Epidermal melanocyte (primary cell): ENCODE results near the gene NUP133.

- RRBS = no CpG with 5 or more reads among the region's 7 CpGs
Observed at GRCh38 chr1:228304261-228304584, 96.4 kb downstream of the OBSCN start.

DNA sequence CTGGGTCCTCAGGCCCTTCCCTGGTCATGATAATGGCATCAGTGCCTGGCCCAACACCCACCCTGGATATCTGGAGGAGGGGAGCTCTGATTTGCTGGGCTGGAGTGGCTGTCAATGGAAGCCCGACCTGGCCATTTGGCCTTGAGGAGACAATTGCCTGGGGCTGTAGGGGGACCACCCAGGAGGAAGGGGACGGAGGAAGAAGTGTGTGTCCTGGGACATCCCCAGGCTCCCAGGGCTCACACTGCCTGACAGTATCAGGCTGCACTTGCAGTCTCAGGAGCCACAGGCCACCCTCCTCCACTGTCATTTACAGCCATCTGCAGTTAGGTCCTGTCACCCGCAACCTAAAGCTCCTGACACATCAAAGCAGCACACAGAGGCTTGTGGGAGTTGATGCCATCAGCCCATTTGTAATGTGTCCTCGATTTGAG is 7.9 kb upstream of the RNF187 start:
- RRBS = no CpG with 5 or more reads among the region's 4 CpGs

GRCh38 chr1:228681107-228681586 is 54.1 kb upstream of the RHOU start:
- RRBS = no CpG with 5 or more reads among the region's 10 CpGs

- RRBS = no CpG with 5 or more reads among the region's 18 CpGs
Observed at GRCh38 chr1:228743080-228743688, 7.9 kb downstream of the RHOU start.

GRCh38 chr1:228860681-228861291 is 125.5 kb downstream of the RHOU start:
- RRBS = no CpG with 5 or more reads among the region's 11 CpGs

GRCh38 chr1:228905607-228906134 is 170.4 kb downstream of the RHOU start:
- RRBS = no CpG with 5 or more reads among the region's 2 CpGs

- RRBS = no CpG with 5 or more reads among the region's 14 CpGs
Observed at GRCh38 chr1:229015645-229016138, 255.2 kb upstream of the RAB4A start.

- RRBS = no CpG with 5 or more reads among the region's 9 CpGs
Observed at GRCh38 chr1:229164777-229165334, 106.1 kb upstream of the RAB4A start.

DNA sequence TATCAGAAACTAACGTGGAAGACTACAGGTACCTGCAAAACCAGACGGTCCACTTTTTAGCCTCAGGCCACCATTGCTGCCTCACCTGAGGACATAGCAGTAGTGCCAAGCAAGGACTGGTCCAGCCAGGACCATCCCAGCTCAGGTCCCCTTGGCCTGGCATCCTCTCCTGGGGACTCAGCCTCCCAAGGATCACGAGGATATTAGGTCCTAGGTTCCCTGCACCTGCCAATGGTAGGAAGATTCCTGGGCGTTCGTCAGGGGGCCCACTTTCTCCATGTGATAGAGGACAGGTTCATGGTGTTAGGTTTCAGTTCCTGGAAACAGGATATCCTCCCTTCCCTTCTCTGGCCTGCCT is 71.6 kb upstream of the RAB4A start:
- RRBS = no CpG with 5 or more reads among the region's 5 CpGs

GRCh38 chr1:229225153-229225747 is 45.7 kb upstream of the RAB4A start:
- RRBS = no CpG with 5 or more reads among the region's 12 CpGs

DNA sequence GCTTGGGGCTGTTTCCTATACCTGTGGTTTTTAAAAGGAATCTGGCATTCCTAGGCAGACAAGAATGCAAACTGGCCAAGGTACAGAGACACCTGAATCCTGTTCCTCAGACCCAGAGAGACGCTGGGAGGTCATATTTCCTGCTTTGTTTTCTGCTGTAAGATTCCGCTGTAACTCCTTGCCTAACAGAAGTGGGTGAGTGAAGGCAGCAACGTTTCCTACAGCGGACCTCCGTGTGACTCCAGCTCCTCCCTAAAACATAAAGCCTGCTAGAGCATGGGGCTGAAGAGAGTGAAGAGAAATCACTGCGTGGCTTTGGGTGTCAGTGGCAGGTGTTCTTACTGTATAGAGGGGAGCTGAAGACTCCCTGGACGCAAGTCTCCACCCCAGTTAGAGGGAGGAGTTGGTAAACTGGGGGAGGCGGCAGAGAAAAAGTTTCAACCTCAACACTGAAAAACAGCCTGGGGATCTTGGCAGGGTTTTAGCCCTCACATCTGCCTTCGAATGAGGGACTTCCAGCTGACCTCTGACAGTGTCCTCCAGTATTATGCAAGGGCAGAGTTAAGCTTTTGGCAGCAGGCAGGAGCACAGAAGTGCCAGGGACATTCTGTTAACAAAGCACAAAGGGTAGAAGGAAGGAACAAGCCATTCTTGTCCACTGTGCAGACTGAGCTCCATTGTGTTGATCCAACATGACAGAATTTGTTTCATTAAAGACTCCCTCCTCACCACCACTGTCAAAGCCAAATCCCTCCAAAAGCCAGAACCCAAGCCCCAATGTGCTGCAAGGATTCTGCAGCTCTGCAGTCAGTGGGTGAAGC is 41.3 kb upstream of the RAB4A start:
- RRBS = no CpG with 5 or more reads among the region's 9 CpGs

DNA sequence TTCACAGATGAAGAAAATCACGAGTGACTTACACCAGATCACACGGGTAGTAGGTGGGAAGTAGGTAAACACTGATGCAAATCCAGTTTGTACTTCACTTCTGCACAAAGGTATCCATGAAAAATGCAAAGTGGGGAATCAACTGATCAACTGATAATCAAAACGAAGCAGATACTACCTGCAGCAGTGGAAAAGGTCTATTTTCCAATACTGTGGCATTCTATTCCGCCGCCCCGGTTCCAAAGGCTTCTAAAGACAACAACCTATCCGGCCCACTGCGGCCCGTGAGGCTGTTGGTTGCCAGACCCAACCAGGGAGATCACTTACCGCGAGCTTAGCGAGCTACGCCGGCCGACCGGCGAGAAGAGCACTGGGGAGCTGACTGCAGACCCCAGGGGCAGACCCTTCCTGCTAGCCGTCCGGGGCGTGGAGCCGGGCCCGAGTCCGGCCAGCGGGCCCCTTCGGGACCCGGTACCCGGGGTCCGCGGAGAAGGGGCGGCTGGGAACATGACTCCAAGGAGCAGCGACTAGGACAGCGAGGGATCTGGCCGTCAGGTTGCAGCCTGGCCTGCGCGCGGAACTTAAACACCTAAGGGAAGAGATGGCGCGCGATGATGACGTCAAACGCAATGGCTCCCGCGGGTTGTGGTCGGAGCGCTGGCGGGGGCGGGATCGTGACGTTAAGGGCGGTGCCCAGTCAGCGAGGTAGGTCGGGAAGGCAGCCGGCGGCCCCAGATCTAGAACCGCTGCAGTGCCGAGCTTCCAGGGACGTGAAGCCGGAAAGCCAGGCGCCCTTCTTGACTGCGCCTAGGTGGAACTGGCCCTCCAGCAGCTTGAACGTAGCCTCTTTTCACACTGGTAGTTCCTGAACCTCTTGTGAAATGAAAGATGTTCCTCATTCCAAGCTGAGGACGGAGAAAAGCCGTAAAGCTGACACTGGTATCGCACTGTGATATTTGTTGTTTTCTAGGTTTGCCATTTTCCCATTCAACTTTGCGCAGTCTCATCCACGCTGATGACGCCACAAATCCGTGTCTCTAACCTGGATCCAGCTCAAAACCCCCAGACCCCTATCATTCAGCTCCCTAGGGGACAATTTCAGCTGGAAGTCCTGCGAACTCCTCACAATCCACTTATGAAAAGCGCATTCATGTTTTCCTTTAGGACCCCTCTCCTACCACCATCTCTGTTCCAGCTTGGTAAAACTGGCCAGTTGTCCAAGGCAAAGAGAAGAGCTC is at the start of gene NUP133:
NUP133 (minus strand) TSS at position 601 of the 1,238 bp plus-strand sequence.
- RRBS = 6% methylated on average over 18 of the region's 70 CpGs

DNA sequence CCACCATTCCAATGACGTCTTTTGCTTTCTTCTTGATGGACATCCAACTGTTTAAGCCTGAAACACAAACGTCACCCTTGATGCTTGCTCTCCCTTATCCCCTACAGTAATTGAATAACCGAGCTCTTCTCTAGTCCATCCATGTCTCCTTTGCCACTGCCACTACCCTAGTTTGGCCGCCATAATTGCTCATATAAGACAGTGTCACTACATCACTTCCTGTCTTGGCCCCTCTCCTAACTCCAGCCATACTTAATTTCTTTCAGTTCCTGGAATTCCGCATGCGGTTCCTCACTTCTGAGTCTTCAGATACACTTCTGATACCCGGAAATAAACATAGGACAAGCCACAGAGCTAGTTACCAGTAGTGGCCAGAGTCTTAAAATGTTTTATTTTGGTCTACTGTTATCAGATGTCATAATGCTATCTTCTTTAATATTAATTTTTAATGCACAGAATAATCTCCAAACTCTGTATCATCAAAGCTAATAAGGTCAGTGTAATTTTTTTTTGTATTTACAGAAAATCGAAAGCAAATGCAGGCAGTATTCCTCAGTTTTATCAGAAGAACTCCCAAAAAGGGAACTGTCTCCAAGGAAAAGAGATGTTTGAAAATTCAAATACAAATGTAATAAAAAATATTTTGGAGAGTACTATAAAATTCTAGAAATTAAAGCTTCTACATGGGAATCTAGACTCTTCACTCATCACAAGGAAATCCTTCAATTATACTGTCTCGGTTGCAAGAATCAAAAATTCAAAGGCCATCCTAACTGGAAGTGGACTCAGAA is 25.3 kb downstream of the TAF5L start:
- RRBS = no CpG with 5 or more reads among the region's 9 CpGs

- RRBS = no CpG with 5 or more reads among the region's 11 CpGs
Observed at GRCh38 chr1:229645550-229646154, 19.6 kb downstream of the URB2 start.

GRCh38 chr1:229863580-229864574 is 203.2 kb upstream of the GALNT2 start:
- RRBS = no CpG with 5 or more reads among the region's 17 CpGs

- RRBS = no CpG with 5 or more reads among the region's 13 CpGs
Observed at GRCh38 chr1:230125613-230126572, 58.9 kb downstream of the GALNT2 start.

GRCh38 chr1:230140289-230140728 is 73.3 kb downstream of the GALNT2 start:
- RRBS = no CpG with 5 or more reads among the region's 10 CpGs

GRCh38 chr1:230169457-230170162 is 102.6 kb downstream of the GALNT2 start:
- RRBS = no CpG with 5 or more reads among the region's 8 CpGs

- RRBS = no CpG with 5 or more reads among the region's 8 CpGs
Observed at GRCh38 chr1:230209692-230210272, 142.7 kb downstream of the GALNT2 start.

DNA sequence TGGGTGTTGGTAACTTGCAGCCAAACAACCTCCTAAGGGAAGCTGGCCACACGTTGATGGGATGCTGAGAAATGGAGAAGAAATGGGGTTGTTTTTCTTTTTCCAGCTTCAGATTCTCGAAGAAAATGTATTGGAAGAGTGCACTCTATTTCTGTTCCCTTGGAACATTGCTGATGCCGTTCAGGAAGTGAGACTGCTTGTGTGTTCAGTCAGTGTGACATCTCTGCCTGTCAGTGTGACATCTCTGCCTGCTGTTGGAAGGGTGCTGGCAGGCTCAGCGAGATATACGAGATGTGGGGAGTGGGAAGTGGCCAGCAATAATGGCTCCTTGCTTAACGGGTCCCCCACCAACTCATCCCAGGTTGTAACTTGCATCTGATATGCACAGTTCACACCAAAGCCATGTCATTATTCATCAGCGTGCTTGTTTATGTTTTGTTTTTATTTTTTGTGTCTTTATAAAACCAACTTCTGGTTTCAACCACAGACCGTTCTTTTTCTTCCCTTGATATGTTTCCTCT is 145.3 kb downstream of the GALNT2 start:
- RRBS = no CpG with 5 or more reads among the region's 8 CpGs